Camera-type eye (tissue), 1 donor: Measurements from ENCODE around the genes FUT7 and NPDC1.

DNA sequence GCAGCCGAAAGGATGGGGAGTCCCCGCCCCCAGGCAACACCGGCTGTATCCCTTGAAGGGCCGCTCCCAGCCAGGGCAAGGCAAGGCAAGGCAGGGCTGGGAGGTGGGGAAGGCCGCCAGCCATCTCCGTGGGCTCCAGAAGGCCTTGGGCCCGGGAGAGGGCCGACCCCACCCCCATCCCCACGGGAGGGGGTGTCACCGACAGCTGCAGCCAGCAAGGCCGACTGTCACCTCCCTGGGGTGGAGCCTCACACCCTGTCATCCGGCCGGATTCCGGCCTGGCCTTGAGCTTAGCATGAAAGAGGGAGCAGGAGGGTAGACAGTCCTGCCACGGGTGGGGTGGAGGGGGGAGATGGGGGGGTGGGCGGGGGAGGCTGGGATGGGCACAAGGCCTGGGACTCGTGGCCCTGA is 381 bp downstream of the AJM1 start:
- RAMPAGE, long total RNA = no peak

DNA sequence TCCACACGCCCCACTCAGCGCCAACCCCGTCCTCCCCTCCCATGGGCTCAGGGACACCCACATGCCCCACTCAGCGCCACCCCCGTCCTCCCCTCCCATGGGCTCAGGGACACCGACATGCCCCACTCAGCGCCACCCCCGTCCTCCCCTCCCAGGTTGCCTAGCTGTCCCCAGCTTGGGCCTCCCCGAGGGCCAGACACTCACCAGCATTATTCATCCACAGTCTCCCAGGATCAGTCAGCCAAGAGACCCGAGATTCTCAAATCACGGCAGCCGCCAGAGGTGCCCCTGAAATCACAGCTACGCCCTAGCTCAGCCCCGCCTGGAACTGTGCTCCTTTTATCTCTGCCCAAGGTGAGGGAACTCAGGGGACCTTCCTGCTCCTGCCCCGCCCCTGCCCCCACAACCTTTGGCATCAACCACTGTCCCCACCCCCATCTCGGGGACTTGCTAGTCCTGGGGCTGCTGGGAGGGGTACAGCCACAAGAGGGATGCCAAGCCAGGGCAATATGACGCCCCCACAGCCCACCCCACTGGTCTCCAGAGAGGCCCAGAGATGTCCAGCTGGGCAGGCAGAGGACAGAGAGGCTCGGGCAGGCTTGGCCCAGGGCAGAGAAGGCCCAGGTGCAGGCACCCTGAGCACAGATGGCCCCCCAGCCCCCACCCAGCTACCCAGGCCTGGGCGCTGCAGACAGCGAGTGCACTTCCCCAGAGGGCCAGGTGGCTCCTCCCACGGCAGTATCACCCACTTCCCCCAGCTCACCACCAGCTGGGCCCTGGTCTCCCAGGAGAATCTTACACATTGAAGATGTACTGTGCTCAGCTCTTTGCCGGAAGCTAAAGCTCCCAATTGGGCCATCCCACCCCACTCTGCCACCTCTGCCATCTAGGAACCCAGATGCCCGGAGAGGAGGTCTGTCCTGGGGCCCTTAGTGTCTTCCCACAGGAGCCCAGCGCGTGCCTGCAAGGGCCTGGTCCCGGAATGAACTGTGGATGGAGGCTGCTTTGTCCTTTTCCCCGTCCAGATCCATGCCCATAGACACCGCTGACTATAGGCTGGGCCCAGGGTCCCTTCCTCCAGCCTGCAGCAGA is at the start of gene FUT7:
TSS of gene FUT7 (minus strand) at position 314 of the 1,092 bp plus-strand sequence.
- RAMPAGE, long total RNA = no peak

DNA sequence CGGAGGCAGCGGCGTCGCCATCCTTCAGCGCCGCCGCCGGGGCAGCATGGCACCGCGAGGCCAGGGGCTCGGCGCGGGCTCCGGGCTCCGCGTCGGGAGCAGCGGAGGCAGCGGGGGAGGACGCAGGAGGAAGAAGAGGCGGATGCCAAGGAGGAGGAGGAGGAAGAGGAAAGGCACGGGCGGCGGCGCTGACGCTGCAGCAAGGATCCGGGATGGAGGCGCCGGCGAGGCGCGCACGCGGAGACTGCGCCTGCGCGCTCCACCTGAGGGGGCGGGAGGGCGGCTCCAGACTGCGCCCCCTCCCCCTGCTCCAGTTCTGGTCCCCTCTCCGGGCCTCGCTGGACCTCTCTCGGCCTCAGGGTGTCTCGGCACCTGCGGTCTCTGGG is at the start of gene NPDC1:
TSS of gene NPDC1 (minus strand) at position 209 of the 386 bp plus-strand sequence.
- RAMPAGE, long total RNA = no peak

DNA sequence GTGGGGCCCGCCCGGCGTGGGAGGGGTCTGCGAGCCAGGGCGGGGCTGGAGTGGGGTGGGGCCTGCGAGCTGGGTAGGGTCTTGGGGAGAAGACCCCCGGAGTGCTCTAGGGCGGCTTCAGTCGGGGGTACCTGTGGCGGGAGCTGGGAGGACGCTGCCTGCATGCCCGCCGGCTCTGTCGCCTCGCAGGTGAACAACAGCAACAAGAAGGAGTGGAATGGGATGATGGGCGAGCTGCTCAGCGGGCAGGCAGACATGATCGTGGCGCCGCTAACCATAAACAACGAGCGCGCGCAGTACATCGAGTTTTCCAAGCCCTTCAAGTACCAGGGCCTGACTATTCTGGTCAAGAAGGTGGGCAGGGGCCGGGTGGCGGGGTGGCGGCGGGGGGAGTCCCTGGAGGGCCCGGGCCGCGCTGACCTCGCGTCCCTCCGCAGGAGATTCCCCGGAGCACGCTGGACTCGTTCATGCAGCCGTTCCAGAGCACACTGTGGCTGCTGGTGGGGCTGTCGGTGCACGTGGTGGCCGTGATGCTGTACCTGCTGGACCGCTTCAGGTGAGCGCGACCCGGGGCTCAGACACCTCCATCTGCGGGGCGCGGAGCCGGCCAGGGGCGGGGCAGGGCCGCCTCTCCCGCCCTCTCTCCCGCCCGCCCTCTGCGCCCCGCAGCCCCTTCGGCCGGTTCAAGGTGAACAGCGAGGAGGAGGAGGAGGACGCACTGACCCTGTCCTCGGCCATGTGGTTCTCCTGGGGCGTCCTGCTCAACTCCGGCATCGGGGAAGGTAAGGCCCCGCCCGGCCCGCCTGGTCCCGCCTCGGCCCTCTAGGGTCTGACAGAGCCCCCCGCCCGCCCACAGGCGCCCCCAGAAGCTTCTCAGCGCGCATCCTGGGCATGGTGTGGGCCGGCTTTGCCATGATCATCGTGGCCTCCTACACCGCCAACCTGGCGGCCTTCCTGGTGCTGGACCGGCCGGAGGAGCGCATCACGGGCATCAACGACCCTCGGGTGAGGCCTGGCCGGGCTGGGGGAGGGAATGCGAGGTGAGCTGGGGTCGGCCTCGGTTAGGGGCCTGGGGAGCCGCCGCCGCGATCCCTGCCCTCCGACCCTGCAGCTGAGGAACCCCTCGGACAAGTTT is 7.7 kb downstream of the LRRC26 start:
- RAMPAGE, long total RNA = no peak

GRCh38 chr9:137190138-137190511 is 1.6 kb downstream of the SSNA1 start:
- RAMPAGE, long total RNA = no peak

- RAMPAGE, long total RNA = no peak
Measured at GRCh38 chr9:137197828-137198202, 2.7 kb downstream of the TPRN start.

GRCh38 chr9:137305973-137306867 is 4.1 kb upstream of the NRARP start:
- RAMPAGE, long total RNA = no peak

DNA sequence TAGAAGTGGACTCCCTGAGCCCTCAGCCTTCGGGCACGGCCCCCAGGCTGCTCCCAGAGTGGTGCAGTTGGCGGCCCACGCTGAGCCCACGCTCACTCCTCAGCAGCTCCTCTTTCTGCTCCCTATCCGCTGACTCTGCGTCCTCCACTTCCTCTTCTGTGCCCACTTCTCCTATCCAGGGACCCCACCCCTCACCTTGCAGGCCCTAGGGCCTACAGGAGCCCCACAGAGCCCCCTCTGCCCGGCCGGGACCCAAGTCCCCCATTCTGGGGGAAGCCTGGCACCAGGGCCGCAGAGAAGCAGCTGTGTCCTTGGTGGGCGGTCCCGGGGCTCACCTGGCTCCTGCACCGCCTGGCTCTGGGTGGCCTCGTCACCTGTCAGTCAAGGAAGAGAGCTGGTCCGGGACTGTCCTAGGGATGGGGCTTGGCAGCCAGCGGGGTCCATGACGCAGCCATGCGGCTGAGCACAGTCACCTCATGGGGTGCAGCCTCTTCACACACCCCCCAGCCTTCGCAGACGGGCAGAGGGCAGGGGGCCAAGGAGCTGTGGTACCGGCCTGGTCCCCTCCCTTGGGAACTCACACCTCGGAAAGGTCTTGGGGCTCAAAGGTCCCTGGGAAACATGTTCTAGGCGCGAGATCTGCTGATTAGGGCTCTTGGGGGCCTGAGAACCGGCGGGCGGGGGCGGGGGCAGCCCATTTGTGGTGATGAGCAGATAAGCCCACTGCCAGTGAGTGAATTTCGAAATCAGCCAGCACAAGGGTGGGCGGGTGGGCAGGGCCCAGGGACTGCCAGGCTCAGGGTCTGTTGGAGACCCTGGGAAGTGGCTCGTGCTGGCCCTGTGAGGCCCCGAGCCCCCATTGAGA is 5.4 kb upstream of the NRARP start:
- RAMPAGE, long total RNA = no peak

DNA sequence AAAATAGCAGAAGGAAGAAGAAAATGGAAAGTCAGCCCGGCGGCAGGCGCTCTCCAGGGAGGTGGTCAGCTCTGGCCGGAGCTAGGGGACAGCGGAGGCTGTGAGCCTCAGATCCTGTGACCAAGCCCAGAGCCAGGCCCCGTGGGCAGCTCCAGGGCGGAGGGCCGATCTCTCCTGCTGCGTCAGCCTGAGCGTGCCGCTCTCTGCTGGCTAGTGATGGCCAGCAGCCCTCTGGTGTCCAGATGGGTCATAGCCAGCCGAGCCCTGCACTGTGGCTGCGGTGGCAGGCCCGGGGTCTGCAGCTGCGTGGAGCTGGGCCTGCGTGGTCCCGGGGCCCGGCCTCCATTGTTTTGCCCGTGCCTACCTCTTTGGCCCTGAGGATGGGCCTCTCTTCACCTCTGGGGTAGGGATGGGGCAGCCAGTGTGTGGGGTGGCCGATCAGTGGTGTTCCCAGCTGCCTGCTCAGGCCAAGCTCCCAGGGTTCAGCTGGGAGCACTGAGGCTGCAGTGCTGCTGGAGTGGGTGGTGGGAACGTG is 17.0 kb upstream of the NRARP start:
- RAMPAGE, long total RNA = no peak

GRCh38 chr9:137439327-137439752 is 1.8 kb downstream of the ENTPD8 start:
- RAMPAGE, long total RNA = no peak

DNA sequence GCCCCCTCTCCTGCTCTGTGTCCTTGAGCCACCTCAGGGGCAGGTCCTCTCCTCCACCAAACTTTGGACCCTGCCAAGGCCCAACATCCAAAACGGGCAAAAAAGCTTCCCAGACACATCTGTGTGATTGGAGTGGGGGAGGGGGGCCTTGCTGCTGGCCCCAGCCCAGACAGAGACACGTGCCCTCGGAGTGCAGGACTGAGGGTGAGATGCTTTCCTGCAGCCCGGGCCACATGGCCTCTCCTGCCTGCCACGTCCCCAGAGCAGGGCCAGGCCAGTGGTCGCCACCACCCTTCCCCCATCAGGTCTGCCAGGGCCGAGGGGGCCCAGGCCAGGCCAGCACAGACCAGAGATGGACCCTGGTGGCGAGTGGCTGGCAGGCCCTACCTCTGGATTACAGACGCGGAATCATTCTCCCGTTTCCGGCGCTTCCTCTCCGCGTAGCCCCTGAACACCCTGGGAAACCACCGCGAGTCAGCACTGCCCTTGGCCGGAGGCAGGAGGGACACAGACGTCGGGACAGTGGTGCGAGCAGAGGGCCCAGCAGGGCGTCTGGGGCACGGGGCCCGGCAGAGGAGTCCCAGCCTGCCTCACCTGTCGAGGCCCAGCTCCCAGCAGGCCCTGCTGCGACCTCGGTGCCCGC is 4.2 kb downstream of the NSMF start:
- RAMPAGE, long total RNA = no peak

- RAMPAGE, long total RNA = no peak
Measured at GRCh38 chr9:137488934-137489457, 29.9 kb upstream of the NSMF start.

- RAMPAGE, long total RNA = no peak
Measured at GRCh38 chr9:137513612-137514345, 36.4 kb downstream of the PNPLA7 start.

DNA sequence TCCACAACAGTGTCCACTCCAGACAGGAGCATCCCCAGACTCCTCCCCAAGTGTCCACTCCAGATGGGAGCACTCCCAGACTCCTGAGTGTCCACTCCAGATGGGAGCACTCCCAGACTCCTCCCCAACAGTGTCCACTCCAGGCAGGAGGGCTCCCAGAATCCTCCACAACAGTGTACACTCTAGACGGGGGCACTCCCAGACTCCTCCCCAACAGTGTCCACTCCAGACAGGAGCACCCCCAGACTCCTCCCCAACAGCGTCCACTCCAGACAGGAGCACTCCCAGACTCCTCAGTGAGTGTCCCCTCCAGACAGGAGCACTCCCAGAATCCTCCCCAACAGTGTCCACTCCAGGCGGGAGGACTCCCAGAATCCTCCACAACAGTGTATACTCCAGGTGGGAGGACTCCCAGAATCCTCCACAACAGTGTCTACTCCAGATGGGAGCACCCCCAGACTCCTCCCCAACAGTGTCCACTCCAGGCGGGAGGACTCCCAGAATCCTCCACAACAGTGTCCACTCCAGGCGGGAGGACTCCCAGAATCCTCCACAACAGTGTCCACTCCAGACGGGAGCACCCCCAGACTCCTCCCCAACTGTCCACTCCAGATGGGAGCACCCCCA is 16.5 kb downstream of the PNPLA7 start:
- RAMPAGE, long total RNA = no peak

DNA sequence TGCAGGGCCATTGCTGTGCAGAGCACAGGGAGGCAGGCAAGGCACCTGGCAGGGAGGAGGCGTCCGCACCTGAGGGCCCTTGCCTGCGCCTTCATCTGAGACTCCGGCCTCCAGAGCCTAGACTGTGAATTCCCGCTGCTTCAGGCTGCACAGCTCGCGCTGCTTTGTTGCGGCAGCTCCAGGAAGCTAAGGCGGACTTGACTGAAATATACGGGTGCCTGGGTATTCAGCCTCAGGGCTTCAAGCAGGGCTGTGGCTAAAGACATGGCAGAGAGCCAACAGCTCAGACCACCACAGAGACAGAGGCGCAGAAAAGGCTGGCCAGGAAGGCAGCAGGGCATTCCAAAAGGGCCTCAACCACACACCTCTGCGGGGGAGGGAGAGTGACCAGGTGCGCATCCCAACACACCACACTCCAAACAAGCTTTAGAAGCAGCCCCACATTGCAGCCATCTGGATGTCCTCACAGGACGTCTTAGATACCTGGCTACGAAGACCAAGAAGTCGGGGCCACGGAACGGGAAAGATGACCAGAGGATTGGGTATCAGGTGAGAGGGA is 1.5 kb upstream of the DPH7 start:
- RAMPAGE, long total RNA = no peak

DNA sequence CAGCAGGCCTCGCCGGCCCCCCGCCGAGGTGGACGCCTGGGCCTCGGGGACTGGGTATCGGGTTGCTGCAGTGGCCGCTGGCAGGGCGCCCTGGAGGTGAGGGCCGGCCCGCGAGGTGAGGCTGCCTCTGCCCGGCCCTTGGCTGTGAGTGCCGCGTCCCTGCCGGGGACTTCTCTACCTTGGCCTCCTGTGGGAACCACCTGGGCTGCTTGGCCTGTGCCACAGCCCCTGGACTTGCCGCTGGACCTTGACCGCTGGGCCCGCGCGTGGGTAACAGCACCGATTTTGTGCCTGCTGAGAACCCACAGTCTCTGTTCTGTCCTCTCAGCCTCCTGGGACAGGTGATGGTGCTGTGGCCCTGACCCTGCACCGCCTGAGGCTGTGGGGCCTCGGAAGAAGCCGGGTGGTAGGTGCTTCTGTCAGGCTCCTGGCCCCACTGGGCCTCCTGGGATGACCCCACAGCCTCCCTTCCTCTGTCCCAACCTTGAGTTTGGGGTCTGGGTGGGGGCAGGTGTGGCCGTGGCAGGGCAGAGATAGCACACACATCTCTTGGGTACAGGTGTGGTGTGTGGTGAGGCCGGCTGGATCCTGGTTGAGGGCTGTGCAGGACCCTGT is 896 bp downstream of the ARRDC1 start:
- RAMPAGE, long total RNA = no peak

DNA sequence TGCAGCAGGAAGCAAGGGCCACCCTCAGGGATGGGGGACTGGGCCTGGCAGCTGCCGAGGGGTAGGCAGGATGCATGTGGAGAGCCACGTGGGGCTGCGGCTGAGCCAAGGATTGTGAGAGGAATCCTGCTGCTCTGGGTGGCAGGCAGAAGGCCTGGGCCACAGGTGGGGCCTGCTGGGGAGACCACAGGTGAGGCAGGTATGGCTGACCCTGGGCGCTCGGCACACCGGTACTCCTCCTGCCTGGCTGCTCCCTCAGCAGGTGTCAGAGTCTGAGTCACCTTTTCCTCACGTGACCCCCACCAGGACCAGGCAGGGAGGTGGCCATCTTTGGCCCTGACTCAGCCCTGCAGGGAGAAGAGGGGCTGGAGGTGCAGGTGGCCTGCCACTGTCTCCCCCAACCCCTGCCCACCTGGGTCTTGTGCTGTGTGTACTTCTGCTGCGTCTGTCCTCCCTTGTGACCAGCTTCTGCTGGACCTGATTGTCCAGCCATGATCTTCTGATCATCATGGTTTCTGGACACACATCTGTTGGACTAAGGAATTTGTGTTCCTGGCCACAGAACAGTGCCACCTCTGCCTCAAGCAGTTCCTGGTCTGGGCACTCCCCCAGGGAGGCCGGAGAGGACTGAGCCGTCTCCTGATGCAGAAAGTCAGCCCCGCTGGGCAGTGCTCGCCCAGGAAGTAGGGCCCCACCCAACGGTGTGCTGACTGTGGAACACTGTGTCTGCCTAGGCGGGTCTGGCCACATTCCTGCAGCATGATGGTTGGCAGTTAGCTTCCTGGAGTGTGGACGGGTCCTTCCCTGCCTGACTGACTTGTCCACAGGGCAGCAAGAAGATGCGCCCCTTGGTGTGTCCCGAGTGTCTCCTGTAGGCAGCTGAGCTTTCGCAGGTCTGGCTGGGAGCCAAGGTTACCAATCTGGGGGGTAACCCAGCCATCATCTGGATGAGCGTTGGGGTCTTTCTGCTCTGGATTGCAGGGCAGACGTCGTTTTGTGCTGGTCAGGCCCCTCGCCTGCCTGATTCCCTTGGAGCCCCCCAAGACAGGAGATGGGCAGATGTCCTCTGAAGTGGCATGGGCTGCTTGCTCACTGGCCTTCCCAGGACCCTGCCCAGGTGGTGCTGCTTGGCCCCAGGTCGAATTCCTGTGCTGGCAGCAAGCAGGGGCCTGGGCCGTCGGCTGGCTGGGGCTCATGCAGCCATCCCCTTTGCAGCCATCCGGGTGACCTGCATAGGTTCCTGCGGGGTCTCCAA is 6.6 kb downstream of the ARRDC1 start:
- RAMPAGE, long total RNA = no peak

DNA sequence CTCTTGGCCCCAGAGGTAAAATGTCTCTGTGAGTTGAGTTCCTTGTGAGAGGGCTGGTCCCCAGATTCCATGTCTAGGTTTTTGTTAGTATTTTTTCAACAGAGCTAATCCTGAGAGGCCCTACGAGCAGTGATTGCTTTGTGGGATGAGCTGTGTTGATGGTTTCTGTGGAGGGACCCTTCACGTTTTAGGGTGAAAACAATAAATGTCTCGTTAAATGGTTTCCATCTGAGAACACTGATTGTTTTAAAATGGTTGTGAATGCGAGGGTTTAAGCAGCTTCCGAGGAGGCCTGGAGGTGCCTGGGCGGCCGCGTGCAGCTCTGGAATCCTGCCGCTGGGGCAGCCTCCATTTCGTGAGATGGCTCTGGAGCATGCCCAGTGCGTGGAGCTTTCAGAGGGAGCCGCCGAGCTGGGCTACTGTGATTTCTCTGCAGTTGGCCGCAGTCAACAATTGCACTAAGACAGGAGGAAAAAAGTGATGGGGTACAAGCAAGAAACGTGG is 46.8 kb downstream of the EHMT1 start:
- RAMPAGE, long total RNA = no peak

GRCh38 chr9:137705366-137706536 is 86.9 kb downstream of the EHMT1 start:
- RAMPAGE, long total RNA = no peak

DNA sequence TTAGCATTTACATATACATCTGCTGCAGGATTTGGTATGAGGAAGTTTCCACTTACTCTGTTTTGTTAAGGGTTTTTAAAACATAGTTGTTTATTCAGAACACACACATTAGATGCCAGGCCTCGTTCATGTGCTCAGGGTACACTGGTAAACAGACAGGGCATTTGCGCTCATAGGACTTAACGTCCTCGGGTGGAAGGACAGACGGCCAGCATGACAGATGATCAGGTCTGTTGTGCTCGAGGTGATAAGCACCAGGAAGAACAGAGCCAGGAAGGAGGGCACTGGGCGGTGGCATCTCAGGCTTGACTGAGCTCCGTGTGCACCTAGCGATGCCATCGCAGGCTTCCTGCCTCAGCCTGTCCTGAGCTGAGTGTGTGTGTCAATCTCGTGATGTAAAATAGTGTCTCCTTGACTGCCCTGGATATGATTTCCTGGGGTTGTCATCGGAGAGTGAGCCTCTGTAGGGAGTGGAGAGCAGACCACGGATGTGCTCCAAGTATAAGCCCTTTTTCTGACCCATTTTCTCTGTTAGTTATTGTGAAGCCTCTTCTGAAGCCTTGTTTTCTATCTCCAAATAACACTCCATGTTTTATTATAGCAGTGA is 96.6 kb downstream of the EHMT1 start:
- RAMPAGE, long total RNA = no peak